Right lobe of liver (tissue), 4 donors: ENCODE data around the genes RFC2 and SPDYE15.

DNA sequence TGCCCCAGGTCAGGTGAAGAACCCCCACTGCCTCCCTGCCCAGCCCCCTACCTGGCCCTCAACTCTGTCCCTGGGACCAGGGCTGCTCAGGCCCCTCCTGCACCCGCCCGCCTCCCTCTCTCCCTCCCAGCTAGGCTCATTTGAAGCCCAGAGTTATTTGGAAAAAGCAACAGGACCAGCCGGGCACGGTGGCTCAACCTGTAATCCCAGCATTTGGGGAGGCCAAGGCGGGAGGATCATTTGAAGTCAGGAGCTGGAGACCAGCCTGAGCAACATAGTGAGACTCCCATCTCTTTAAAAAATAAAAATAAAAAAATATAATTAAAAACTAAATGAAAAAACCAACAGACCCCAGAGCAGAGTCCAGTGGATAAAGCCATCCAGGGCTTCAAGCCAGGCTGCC, 685 bp downstream of the LAT2 start:
- PRO-cap, 4 experiments: no peak in any of the 4 experiments
- RAMPAGE, long total RNA, 2 experiments: no peak in any of the 2 experiments

- PRO-cap, 4 experiments: no peak in any of the 4 experiments
- RAMPAGE, long total RNA, 2 experiments: no peak in any of the 2 experiments
Measured at GRCh38 chr7:74217203-74218434, 7.8 kb downstream of the LAT2 start.

DNA sequence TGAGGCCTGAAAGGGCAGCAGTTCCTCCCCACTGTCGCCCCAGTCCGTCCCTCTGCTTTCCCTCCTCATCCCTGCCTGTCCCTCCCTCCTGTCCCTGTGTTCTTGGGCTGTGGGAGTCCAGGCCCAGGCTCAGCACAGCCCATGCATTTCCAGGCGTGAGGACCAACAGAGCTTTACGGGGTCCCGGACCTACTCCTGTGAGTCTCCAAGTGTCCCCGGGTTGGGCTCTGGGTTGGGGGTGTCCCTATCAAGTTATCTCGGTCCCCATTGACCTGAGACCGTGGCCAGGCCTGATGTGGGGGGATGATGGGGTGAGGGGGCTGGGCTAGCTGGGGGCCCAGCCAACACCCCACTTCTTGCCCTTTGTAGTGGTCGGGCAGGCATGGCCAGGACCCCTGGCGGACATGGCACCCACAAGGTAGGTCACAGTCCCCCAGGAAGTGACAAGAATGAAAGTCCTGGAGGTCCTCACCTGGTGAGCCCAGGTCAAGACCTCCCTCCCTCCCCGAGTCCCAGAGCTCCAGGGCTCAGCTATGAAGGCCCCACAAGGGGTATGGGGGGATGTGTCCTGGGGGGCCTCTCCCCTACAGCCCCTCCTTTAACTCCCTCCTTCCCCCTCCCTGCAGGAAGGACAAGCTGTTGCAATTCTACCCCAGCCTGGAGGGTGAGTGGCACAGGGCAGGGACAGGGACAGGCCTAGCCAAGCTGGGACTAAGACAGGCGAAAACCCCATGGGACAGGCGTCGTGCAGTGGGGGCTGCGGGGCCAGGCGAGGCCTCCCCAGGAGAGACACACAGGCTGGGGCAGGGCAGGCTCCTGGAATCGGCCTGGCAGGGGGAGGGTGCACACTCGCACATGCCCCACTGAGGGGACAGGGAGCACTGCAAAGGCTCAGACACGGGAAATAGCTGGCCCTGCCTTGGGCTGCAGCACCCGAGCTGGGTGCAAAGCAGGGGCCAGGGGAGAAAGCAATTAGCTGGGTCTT, 10.1 kb downstream of the LAT2 start:
- PRO-cap, 4 experiments: peak in 4 of 4 experiments; most common plus-strand start position 929 of the sequence (in 4); most common minus-strand start position 525 of the sequence (in 1)
- RAMPAGE, long total RNA, 2 experiments: start-site peak on the plus strand in 2 of 2 experiments, centred at positions 663 to 897 of the sequence, 11 to 34 reads per replicate

GRCh38 chr7:74253967-74255137, at the start of gene RFC2:
Gene RFC2 (minus strand): TSS chr7:74254399.
- PRO-cap, 4 experiments: peak in 4 of 4 experiments; most common plus-strand start chr7:74254826 (in 4); most common minus-strand start chr7:74254399 (in 2)
- RAMPAGE, long total RNA, 2 experiments: start-site peak on the minus strand in 2 of 2 experiments, at chr7:74254317-74254405 at its widest, 285 to 506 reads per replicate

- PRO-cap, 4 experiments: no peak in any of the 4 experiments
- RAMPAGE, long total RNA, 2 experiments: no peak in any of the 2 experiments
Measured at GRCh38 chr7:74306534-74307539, 17.6 kb downstream of the CLIP2 start.

DNA sequence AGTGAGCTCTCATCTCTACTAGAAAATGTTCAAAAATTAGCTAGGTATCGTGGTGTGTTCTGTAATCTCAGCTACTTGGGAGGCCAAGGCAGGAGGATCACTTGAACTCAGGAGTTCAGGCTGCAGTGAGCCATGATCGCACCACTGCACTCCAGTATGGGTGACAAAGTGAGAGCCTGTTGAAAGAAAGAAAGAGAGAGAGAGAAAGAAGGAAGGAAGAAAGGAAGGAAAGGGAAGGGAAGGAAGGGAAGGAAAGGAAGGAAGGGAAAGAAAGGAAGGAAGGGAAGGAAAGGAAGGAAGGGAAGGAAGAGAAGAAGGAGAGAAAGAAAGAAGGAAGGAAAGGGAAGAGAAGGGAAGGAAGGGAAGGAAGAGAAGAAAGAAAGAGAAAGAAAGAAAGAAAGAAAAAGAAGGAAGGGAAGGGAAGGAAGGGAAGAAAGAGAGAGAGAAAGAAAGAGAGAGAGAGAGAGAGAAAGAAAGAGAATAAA, 61.5 kb downstream of the CLIP2 start:
- PRO-cap, 4 experiments: no peak in any of the 4 experiments
- RAMPAGE, long total RNA, 2 experiments: no peak in any of the 2 experiments

- PRO-cap, 4 experiments: no peak in any of the 4 experiments
- RAMPAGE, long total RNA, 2 experiments: no peak in any of the 2 experiments
Measured at GRCh38 chr7:74466034-74467043, 12.6 kb downstream of the GTF2IRD1 start.

- PRO-cap, 4 experiments: peak in 2 of 4 experiments; most common plus-strand start chr7:74476850 (in 2)
- RAMPAGE, long total RNA, 2 experiments: no peak in any of the 2 experiments
Measured at GRCh38 chr7:74476519-74477121, 22.9 kb downstream of the GTF2IRD1 start.

GRCh38 chr7:74502353-74503099, 48.8 kb downstream of the GTF2IRD1 start:
- PRO-cap, 4 experiments: peak in 1 of 4 experiments; most common plus-strand start chr7:74502735 (in 1); most common minus-strand start chr7:74502651 (in 1)
- RAMPAGE, long total RNA, 2 experiments: no peak in any of the 2 experiments

DNA sequence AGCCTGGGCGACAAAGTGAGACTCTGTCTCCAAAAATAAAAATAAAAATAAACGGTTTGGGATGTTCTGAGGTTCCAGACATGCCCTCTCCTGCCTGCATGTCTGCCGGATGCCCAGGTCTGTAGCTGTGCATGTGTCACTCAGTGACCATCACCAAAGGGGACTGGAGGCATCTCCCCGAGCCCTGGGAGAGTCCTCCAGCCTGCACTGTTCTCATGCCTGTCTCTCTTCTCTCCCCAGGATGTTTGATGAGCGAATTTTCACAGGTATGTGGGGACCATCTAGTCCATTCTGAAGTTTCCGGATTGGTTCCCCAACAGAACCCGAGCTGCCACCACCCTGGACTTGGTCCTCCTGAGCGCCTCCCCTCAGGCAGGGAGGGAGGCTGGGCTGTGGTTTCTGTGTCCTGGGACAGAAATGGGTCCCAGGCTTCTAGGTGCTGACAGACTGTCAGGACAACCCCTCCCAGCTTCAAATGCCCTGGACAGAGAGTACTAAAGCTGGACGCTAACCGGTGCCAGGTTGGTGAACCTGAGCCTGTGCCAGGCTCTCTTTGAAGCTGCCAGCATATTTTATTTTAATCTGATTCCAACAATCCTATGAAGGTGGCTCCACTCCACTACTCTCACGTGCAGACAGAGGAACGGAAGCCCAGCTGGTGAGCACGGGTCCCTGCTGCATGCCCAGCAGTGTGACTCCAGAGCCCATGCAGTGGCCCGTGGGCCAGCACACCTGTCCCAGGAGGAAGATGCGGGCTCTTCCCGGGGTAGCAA, 81.4 kb downstream of the GTF2IRD1 start:
- PRO-cap, 4 experiments: no peak in any of the 4 experiments
- RAMPAGE, long total RNA, 2 experiments: no peak in any of the 2 experiments

DNA sequence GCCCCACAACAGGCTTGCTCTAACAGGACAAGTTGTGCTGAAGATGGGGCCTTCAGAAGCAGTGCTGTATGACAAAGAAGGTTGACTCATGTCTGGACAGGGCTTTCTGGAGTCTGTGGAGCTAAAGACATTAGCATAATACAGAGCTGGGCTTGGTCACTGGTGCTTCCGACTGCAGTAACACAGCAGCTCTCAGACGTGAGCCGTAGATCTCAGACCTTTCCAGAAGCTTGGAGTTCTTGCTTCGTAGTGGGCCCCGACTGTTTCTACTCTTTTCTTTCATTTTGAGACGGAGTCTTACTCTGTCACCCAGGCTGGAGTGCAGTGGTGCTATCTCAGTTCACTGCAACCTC, 100.5 kb downstream of the GTF2IRD1 start:
- PRO-cap, 4 experiments: peak in 3 of 4 experiments; most common plus-strand start position 160 of the sequence (in 3)
- RAMPAGE, long total RNA, 2 experiments: no peak in any of the 2 experiments

DNA sequence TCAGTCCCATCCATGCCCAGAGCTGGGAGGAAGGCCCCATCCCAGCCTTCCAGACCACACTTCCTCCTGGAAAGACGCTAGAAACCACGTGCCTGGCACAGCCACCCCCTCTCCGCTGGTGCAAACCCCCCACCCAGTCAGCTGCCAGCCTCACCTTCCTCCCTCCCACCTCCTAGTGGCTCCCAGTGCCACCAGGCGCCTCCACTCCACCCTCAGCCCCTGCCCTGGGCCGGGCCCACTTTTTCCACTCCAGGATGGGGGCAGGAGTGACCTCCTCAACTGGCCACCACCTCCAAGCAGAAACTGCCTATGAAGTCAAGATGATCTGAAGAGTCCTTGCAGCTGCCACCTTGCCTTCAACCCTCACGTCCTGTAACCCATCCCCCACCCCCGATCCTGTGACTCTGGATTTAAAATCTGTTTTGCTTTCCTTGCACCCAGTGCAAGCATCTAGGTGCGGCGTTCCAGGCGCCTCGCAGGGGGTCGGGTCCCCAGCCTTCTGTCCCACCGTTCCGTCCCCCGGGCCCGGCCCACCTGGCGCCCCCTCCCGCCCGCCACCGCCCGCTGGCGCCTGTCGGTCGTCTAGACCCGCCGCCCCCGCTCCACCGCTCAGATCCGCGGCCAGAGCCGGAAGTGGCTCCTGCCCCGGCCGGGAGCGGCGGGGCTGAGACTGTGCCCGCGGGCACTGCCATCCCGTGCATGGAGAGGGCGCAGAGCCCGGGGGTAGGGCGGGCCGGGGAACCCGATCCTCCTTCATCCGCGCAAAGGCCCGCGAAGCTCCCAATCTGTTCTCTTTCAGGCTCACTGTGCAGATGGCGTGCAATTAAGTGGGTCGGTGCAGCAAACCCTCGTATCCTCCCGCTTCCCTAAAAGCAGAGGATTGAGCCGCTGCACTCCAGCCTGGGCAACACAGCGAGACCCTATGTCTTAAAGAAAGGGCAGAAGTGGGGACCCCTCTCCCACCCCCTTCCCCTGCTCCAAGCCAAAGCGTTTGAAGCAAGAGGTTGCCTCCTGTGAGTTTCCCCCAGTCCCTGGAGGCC, 51.2 kb upstream of the GTF2I start:
- PRO-cap, 4 experiments: peak in 3 of 4 experiments; most common plus-strand start position 641 of the sequence (in 2); most common minus-strand start position 584 of the sequence (in 2)
- RAMPAGE, long total RNA, 2 experiments: no peak in any of the 2 experiments

GRCh38 chr7:74658263-74658766, 797 bp downstream of the GTF2I start:
- PRO-cap, 4 experiments: peak in 4 of 4 experiments; most common plus-strand start chr7:74658711 (in 3); most common minus-strand start chr7:74658369 (in 3)
- RAMPAGE, long total RNA, 2 experiments: no peak in any of the 2 experiments

DNA sequence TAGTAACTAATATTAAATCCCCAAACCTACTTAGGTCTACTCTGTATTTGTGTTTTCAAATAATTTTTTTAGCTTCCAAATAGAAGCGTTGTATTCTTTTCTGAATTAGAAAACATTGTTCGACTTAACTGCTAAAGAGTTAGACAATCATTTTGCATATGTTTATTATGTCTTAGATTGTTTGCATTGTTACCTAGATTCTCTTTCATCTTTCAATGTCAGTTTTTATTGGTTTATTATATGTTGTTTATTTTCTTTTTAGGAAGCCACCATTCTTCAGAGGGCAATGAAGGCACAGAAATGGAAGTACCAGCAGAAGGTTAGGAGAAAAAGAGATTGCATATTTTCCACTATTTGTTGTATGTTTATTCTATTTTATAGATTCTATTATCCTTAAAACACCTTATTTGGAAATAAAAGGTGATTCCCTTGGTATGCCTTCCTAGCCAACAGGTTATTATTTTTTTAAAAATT, 57.1 kb upstream of the NCF1 start:
- PRO-cap, 4 experiments: no peak in any of the 4 experiments
- RAMPAGE, long total RNA, 2 experiments: no peak in any of the 2 experiments

- PRO-cap, 4 experiments: no peak in any of the 4 experiments
- RAMPAGE, long total RNA, 2 experiments: no peak in any of the 2 experiments
Measured at GRCh38 chr7:74782864-74783146, 9.0 kb downstream of the NCF1 start.

DNA sequence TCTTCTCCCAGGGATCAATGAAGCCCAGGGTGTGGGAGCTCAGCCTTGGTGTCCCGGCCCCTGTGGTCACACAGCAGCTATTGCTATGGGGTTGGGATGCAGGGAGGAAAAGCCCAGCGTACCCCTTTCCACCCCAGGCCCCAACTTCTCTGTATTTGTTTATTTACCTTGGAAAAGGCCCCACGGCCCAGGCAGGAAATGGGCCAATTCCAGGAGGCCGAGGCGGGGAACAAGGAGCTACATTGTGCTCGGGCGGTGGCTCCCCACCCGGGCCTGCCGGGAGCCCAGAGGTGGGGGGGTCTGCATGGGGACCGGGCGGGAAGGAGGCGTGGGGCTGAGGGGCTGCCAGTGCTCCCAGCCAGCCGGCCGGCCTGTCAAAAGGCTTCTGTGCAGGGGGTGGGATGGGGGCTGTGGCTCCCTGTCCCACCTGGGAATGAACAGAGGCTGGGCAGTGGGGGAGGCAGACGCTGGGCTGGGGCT, 23.4 kb upstream of the GTF2IRD2 start:
- PRO-cap, 4 experiments: no peak in any of the 4 experiments
- RAMPAGE, long total RNA, 2 experiments: no peak in any of the 2 experiments

DNA sequence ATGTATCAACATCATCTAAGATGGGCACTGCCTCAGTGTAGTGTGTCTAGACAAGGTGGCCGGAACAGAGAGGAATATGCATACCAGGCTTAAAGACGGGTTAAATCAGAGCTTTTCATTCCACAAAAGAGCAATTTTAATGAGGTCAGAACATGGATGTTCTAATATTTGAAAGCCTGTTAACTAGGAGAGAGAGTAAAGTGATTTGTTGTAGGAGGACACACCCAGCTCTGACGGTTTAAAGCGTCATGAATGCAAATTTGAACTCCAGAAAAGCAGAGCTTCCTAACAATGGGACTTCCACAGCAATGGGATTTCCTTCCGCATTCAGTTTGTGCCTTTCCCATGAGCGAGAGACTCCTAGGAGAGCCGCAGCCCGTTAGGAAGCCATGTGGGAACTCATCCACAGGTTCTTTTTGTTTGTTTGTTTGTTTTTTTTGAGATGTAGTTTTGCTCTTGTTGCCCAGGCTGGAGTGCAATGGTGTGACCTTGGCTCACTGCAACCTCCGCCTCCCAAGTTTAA, at the start of gene SPDYE15:
Gene SPDYE15 (plus strand): TSS at position 288 of the 523 bp plus-strand sequence.
- PRO-cap, 4 experiments: no peak in any of the 4 experiments
- RAMPAGE, long total RNA, 2 experiments: no peak in any of the 2 experiments

DNA sequence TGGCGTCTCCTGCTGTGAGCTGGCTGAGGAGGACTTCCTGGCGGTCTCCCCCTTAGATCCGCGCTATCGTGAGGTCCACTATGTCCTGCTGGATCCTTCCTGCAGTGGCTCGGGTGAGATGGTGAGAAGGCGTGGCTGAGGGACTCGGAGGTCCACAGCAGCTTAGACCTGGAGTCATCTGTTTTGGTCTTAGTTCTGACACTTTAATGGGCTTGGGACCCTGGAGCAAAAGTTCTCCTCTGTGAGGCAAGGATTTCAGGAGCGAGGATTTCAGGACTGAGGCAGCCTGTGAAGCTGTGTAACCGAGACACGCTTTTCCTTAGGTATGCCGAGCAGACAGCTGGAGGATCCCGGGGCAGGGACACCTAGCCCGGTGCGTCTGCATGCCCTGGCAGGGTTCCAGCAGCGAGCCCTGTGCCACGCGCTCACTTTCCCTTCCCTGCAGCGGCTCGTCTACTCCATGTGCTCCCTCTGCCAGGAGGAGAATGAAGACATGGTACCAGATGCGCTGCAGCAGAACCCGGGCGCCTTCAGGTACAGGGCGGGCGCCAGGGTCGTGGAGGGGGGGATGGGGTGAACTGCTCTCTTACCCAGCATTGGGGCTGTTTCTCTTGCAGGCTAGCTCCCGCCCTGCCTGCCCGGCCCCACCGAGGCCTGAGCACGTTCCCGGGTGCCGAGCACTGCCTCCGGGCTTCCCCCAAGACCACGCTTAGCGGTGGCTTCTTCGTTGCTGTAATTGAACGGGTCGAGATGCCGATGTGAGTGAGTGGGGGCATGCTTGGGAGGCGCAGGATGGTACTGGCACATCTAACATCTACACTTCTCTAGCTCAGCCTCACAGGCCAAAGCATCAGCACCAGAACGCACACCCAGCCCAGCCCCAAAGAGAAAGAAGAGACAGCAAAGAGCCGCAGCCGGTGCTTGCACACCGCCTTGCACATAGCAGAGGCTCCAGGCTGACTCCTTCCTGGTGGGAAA, 20.5 kb downstream of the TRIM73 start:
- PRO-cap, 4 experiments: no peak in any of the 4 experiments
- RAMPAGE, long total RNA, 2 experiments: no peak in any of the 2 experiments

DNA sequence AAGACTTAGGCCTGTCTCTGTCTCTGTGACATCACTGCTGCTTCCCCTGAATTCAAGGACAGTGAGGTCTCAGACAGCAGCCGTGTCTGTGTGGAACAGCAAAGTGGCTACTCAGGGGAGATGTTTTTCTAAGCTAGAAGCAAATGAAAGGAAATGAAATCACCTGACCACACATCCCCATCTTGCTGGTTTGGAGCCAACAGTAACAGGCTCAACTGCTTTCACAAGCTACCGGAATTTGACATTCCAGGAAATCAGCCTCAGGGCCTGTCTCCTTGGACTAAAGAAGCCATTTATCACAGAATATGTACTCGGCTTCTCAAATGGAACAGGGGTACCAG, 73.0 kb downstream of the SPDYE5 start:
- PRO-cap, 4 experiments: peak in 3 of 4 experiments; most common plus-strand start position 241 of the sequence (in 3); most common minus-strand start position 105 of the sequence (in 2)
- RAMPAGE, long total RNA, 2 experiments: no peak in any of the 2 experiments

- PRO-cap, 4 experiments: no peak in any of the 4 experiments
- RAMPAGE, long total RNA, 2 experiments: no peak in any of the 2 experiments
Measured at GRCh38 chr7:75789564-75790211, 17.7 kb upstream of the CCL26 start.